Fibroblast of villous mesenchyme (primary cell): Measurements from ENCODE around the genes ADGRB3 and DDX43.

- CAGE, long polyA plus RNA = no peak
Observed at GRCh38 chr6:63636747-63637069, 1.1 kb downstream of the PHF3 start.

DNA sequence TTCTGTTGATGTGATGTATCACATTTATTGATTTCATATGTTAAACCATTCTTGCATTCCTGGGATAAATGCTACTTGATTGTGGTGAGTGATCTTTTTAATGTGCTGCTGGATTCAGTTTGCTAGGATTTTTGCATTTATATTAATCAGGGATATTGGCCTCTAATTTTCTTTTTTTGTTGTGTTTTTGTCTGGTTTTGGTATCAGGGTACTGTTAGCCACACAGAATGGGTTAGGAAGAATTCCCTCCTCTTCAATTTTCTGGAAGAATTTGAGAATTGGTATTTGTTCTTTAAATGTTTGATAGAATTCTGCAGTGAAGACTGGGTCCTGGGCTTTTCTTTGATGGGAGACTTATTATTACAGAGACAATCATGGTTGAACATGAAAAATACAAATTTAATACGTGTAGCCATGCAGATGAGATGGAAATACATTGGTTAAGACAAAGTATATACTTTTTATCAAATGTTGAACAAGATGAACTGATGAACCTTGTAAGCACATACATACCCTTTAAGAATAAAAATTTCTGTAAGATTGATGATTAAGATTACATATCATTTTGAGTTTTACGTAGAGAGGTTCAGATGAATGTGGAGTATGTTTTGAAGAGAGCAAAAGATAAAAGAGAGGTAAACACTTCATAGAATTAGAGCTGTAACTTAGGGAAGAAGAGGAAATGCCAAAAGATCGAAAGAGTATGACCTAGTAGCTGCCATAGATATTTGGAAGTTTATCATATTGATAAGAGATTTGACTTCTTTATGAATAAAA, 18.5 kb downstream of the PHF3 start:
- CAGE, long polyA plus RNA = no peak

DNA sequence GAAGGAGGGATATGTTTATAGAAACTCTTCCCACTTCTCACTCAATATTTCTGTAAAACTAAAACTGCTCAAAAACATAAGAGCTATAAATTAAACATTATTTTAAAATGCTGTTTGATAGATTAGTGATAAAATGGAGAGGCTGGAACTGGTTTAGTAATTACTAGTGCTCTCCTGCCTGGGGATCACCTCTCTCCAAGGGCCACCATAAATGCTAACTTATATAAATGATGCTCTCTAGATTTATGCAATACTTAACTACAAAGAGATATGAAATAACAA, 521.6 kb upstream of the ZC3H11C start:
- CAGE, long polyA plus RNA = no peak

DNA sequence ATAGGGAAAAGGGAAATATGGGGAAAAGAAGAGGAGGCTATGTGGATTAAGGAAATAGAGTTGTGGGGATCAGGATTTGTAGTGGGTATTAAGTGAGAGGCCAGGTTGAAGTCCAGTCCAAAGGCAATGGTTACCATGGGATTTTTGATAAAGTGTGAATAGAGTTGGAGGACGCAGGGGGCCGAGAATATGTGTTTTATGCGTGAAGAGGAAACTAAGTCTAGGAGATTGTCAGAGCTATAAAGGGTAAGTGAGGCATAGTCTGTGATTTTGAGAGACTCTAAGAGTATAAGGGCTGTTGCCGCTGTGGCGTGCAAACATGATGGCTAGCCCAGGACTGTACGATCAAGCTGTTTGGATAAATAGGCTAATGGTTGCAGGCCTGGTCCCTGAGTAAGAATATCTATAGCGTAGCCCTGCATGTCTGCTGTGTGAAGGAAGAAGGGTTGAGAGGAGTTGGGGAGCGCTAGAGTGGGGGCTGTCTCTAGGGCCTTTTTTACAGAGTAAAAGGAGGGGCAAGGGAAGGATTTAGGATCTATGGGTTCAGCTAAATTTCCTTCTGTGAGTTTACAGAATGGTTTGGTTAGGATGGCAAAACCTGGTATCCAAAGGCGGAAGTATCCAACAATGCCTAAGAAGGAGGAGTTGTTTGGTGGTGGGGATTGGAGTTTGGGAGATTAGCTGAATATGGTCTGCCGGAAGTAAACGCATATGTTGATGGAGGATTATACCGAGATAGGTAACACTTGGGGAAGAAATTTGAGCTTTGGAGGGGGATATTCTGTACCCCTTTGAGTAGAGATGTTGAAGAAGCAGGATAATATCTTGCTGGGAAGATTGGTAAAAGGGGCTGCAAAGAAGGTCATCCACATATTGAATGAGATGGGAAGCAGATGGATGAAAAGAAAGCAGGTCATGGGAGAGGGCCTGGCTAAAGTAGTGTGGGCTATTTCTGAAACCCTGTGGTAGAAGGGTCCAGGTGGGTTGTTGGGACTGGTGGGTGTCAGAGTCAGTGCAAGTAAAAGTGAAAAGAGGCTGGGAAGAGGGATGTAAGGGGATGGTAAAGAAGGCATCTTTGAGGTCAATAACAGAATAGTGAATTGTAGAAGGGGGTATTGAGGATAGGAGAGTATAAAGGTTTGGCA, 749.5 kb upstream of the ADGRB3 start:
- CAGE, long polyA plus RNA = no peak

- CAGE, long polyA plus RNA = no peak
Observed at GRCh38 chr6:67886644-67887544, 748.2 kb upstream of the ADGRB3 start.

DNA sequence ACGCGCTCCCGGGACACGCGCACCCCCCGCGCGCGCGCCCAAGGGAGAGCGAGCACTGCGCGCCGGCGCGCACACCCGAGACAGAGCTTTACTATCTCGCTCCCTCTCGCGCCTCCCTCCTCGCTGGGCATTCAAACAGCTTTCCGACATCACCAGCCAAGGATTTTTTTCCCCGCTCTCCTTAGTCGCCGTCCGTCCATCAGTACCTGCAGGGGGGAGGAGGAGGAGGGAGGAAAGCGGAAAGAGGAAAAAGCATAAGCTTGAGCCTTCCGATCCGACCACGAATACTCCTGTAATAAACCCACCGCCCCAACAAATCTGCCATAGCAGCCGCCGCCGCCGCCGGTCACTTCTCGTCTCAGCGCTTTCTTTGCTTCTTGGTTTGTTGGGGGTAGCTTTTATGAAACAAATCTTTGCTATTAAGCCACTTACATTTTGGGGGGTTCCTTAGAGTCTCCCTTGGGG, at the start of gene ADGRB3:
TSS of gene ADGRB3 (plus strand) at position 55 of the 465 bp plus-strand sequence.
- CAGE, long polyA plus RNA = no peak

- CAGE, long polyA plus RNA = no peak
Observed at GRCh38 chr6:69232763-69233156, 564.0 kb downstream of the LMBRD1 start.

DNA sequence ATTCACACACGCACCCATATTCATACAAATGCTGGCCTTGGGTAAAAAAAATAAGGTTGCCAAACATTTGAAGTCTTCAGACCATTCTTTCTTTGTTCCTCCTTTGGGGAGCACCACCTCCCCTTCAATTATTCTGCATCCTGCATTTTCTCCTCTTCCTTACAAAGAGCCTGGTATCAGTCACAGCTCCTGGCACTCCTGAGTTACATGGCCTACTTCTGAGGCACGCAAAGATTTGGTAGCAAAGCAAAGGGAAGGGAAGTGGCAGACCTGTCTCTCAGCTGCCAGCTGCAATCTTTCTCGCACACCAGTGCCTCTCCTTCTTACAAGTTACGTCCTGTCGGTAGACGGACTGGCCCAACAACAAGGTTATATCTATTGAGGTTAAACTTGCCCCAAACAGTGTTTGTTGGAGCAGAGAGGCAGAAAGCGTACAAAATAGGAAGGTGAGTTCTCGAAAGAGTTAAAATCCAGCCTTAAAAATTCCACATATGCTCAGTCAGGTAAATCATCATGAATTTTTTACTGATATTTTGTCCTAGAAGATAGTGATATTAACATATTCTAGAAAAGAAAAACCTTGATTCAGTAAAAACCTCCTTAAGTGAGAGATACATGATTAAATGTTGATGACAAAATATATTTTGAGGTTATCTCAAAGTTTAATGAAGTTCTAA, 15.9 kb upstream of the FAM135A start:
- CAGE, long polyA plus RNA = no peak

DNA sequence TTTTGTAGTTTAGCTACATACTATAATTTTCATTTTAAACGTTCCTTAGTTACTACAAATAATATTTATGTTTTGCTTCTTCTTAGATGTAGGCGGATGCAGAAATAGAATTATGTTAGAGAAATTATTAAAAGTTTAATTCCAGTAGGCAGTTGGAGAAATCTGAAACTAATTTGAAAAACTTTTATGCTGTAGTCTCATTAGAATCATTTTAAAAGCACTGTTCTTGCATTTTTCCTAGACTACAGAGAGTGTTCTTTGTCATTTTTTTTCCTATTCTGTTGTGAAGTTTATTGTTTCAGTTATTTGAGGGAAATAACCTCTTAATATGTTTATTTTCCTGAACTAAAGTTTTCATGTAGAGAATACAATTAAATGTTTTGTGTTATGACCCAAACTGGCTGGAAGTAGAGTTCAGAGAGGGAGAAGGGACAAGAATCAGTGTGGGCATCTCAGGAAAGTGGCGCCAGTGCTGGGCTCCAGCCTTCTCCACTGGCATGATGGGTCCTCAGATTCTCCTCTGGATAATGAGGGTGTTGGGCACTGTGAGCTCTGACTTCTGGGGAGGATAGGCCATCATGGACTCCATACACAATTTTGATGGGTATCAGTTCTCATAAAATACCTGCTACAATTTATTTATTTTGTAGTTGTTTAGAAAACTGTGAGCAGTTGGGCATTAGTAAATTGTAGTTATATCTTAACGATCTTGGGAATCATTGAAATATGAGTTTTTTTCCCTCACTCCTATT, 18.3 kb downstream of the OGFRL1 start:
- CAGE, long polyA plus RNA = no peak

GRCh38 chr6:71312331-71312892, 23.8 kb downstream of the OGFRL1 start:
- CAGE, long polyA plus RNA = no peak

DNA sequence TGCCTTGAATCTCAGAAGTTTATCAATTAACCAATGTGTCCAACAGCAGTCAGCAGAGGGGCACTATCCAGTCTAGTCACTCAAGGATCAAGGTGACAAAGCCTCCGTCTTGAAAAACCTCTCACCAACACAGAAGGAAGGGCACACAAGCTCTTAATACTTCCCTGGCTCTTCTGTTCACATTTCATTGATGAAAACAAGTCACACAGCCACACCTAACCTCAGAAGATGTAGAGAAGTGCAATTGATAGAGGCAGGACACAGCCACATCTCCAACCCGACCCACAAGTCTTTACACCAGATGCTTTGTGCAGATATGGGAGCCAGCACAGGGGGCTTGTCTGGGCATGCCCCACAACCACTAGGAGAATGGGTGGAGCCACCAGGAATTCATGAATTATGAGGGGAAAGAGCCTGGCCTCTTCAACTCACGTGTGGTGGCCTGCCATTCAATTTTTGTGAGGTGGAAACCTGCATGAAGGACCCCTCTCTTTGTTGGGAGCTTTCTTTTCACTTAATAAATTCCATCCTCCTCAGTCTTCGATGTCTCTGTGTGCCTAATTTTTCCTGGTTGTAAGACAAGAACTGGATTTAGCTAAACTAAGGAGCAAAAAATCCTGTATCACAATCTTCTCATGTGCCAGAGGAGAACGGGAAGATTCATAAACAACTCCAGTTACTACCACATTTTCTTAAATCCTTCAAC, 79.1 kb downstream of the OGFRL1 start:
- CAGE, long polyA plus RNA = no peak

DNA sequence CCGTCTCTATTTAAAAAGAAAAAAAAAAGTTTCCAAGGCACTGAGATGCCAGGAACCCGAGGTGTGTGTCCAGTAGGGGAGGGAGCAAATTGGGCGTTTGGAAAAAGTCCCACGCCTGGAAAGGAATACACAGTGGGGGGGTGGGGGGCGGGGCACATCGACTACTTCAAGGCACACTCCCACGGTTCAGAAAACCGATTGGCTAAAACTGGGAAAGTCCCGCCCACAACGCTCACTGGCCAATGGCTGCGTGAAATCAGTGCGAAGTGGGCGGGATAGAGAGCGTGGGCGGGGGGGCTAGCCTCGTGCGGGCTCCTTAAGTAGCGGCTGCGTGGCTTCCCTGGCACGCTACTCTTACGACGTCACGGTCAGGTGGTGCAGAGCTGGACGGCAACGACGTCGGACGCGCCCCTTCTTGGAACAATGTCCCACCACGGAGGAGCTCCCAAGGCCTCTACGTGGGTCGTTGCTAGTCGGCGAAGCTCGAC, at the start of gene DDX43:
TSS of gene DDX43 (plus strand) at position 346 of the 488 bp plus-strand sequence.
- CAGE, long polyA plus RNA = no peak

DNA sequence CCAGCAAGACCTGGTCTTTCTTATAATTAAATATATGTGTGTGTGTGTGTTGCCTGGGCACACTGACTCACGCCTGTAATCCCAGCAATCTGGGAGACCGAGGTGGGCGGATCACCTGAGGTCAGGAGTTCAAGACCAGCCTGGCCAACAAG, 324 bp upstream of the CGAS start:
- CAGE, long polyA plus RNA = no peak

DNA sequence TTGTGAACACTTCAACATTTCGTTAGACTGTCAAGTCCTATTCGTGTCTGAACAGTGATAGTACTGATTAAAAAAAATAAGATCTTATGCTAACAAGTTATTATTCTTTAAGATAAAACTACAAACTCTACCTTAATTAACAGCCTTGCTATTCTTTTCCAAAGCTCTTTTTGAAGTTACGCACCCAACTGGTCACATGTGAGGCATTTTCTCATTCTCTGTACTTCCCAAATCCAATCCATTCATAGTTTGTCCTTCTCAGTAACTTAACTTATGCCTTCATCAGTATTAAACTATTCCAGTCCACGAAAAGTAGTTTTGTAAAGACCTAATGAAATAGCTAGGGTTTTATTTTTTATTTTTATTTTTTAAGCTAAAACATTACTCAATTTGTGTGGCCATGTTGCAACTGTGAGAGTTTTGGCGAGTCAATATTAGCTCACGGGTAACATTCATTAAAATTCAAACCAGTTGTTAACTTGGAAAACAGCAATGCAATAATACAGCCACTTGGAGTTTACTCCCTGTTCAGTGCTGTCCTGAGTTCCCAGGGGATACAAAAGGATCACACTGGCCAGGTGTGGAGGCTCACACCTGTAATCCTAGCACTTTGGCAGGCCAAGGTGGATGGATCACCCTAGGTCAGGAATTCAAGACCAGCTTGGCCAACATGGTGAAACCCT, 27.8 kb upstream of the EEF1A1 start:
- CAGE, long polyA plus RNA = no peak

DNA sequence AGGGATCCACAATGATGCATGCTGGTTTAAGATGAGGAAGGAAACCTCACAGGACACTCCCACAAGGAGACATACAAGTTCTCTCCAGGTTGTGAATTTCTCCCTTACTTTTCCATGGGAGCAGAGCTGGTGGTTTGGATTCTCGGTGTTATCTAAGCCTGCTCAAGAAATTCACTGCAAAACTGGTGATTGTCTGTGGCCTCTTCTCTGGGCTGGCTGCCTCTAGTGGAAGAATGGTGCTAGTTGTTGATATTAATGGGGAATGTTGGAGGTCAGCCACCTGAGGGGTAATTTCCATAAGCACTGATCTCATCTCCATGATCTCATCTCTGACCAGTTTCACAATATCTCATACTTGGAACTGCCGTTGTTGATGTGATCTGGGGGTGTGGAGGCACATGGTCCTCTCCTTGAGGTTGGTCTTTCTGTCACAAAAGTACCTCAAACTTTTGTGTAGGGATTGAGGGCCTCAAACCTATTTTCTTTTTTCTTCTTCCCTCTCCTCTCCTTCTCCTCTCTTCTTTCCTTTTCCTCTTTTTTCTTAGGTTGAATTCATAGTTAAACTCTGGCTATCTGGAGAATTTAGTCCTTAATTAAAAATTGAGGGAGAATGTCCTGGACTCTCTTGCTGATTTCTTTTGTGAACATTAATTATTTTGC, 102.6 kb downstream of the CD109 start:
- CAGE, long polyA plus RNA = no peak

- CAGE, long polyA plus RNA = no peak
Observed at GRCh38 chr6:75202068-75202527, 3.8 kb downstream of the COL12A1 start.

DNA sequence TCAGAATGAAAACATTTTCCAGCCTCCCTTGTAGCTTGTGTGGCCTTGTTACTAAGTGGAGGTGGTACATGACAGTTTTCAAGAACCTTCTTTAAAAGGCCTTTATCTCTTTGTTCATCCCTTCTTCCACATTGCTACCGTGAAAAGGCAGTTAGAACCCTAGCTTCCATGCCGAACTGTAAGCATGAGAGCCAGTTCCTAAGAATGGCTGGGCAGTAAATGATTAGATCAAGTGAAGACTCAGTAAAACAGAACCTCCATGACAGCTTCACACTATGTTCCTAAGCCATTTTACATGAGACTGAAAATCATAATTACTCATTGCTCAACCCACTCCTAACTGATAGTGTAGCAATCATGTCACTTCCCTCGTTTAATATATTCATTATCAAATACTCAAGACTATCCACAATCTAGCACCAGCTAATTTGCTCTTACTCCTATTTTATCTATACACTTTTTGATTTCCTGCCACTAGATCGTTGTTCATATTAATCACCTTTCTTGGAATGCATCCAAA, 6.2 kb downstream of the TMEM30A start:
- CAGE, long polyA plus RNA = no peak

GRCh38 chr6:75314529-75315390, 30.2 kb upstream of the TMEM30A start:
- CAGE, long polyA plus RNA = no peak

- CAGE, long polyA plus RNA = no peak
Observed at GRCh38 chr6:75487048-75487720, 6.4 kb downstream of the FILIP1 start.

DNA sequence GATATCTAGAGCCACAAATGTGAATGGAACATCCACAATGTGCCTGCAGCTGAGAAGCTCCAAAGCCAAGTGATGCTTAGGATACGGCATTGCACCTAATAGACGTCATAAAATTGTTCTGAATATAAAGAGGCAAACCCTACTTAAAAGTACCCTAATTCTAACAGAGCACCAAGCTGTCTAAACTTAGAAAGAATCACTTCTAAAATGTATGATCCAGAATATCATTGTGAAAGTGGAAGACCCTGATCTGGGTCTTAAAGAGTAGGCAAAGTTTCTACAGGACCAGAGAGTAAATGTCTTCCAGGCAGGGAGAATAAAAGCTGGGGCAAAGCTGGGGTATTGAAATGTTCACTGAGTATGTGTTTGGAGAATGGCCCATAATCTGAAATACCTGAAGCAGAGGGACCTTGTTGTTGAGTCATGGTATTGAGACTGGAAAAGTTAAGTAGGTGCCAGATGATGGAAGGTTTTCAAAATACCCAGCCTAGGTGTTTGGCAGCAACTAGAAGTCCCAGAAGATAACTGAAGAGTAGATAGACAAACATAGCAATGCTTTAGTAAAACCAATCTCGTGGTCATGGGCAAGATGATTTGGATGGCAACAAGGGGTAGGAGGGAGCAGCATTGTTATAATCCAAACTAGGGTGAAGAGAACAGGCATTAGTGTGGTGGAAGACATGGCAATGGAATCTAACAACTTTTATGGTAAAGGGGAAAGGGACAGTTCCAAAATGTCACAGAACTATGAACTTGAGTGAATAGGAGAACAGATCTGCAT, 2.5 kb downstream of the FILIP1 start:
- CAGE, long polyA plus RNA = no peak